ENCODE measurements around a stretch of chr16.

GRCh38 chr16:80076986-80077326 lies 463.8 kb upstream of the DYNLRB2 start:
- PRO-cap, result no peak

- PRO-cap, result no peak
Observed at GRCh38 chr16:80265616-80265901, 275.2 kb upstream of the DYNLRB2 start.

GRCh38 chr16:80656572-80656864 lies 115.7 kb downstream of the DYNLRB2 start:
- PRO-cap, result no peak

DNA sequence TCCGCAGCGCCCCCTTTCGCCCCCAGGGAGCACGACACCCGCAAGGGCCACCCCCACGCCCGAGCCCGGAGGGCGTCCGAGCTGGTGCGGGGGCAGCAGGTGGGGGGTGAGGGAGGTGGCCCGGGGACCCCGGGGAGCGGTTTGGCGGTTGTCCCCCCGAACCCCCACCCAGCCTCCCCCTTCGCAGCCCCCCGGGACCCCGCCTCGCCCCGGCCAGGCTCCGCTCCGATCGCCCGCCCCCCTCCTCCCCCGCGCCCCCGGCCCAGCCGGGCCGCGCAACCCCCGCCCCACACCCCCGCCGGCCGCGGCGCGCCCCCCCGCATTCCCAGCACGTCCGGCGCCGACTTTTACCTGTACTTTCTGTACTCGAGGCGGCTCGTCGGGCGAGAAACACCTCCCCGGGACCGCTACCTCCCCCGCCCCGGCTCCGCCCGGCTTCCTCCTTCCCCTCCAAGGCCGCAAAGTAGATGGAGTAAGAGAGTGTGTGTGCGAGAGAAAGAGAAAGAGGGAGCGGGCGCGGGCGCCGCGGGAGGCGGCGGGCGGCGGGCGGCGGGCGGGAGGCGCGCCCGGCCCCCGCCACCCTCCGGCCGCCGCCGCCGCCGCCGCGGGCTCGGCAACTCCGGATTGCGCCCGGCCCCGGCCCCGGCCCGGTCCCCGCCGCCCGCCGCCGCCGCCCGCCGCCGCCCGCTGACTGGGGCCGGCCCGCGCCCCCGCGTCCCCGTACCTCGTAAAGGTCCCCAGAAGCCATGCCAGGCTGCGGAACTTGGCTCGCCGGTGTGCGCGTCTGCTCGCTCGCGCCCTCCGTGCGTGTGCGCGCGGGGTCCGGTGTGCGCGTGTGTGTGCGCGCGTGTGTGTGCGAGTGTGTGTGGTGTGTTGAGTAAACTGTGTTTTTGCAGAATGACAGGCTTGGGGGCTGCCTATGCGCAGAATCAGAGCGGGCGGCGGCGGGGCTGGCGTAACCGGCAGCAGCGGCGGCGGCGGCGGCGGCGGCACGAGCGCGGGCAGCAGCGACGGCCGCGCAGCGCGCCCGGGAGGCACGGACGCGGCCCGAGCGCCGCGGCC lies 641 bp downstream of the CDYL2 start:
- PRO-cap, result unidirectional peak, plus-strand start at position 528 of the sequence; bidirectional peak, plus-strand start at position 926 of the sequence, minus-strand start at position 689 of the sequence

- PRO-cap, result no peak
Observed at GRCh38 chr16:81042050-81042725, 6.5 kb downstream of the ATMIN start.

- PRO-cap, result no peak
Observed at GRCh38 chr16:81141361-81141613, 45.1 kb upstream of the GCSH start.

GRCh38 chr16:81357746-81358300 lies 43.1 kb downstream of the GAN start:
- PRO-cap, result no peak

DNA sequence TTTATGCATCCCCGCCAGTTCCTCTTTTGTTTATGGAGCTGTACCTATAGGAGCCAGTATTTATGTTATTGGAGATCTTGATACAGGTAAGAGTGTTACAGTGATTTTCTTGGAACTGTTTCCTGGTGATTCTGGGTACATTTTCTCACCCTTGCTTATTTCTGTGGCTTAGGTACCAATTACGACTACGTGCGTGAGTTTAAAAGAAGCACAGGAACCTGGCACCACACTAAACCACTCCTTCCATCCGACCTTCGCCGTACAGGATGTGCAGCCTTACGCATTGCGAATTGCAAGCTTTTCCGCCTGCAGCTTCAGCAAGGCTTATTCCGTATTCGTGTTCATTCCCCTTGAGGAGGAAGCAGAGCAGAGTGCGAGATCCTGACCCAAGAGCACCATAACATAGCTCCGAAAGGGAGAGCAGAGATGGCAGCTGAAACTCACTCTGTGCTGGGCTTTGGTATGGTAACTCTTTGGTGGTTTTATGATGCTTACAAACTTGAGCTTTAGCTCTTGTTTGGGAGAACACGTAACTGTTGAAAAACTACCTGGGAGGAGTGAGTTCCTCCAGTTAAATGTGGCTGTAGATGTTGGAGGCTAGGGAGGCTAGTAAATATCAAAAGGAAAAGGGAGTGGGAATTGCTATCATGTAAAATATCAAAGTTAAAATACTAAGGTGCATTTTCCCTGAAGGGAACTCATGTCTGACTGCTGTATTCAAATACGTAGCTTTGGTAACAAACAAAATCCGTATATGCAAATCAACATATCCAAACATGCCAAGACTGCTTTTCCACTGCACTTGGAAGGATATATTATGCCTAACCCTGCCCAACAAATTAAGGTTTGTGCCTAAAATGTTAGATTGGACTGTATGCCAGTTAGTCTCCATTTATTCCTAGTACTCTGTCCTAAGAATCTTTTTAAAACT lies 62.7 kb downstream of the GAN start:
- PRO-cap, result no peak

- PRO-cap, result no peak
Observed at GRCh38 chr16:81407161-81407653, 37.4 kb upstream of the CMIP start.

GRCh38 chr16:81446028-81446923 lies 1.7 kb downstream of the CMIP start:
- PRO-cap, result bidirectional peak, plus-strand start at chr16:81446895, minus-strand start at chr16:81446750

DNA sequence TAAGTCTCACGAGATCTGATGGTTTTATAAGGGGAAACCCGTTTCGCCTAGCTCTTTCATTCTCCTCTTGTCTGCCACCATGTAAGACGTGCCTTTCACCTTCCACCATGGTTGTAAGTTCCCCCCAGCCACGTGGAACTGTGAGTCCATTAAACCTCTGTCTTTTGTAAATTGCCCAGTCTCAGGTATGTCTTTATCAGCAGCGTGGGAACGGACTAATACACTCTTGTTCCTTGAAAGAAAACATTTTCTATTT lies 6.6 kb downstream of the CMIP start:
- PRO-cap, result no peak

DNA sequence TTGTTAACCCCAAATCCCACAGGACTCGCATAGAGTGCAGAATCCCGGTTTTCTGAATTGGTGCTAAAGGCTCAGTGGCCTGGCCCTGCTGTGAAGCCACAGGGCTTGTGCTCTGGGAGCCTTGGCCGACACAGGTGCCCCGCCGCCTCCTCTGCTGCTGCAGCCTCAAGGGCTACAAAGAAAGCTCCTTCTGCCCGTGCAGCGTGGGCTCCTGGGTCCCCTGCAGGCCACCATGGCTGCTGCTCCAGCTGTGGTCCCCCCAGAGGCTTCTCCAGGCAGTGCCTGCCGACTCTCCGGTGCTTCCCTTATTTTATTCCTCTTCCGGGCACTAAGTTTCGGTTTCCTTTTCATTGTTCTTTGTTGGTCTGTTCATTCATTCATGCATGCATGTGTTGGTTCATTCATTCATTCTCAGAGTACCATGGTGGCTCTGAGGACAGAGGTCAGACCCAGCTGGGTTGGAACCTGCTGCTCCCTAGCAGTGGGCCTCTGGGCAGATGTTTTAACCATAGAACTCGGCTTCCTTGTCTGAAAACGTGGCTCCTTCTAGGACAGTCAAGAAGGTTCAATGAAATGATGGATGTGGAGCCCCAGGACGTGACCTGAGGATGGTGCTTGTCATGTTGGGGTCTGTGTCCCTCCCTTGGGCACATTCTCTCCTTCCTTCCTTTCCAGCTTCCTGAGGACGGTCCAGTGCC lies 53.2 kb downstream of the CMIP start:
- PRO-cap, result no peak

DNA sequence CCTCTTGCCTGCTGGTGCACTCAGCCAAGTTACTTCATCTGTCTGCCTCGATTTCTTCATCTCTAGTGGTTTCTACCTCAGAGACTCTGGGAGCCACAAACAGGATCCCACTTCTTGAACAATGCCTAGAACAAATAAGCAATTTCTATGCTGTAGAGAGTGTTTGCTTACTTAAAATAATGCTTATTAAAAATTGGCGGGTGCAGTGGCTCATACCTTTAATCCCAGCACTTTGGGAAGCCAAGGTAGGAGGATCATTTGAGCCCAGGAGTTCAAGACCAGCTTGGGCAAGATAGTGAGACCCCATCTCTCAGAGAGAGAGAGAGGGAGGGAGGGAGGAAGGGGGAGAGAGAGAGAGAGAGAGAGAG lies 75.6 kb downstream of the CMIP start:
- PRO-cap, result no peak

DNA sequence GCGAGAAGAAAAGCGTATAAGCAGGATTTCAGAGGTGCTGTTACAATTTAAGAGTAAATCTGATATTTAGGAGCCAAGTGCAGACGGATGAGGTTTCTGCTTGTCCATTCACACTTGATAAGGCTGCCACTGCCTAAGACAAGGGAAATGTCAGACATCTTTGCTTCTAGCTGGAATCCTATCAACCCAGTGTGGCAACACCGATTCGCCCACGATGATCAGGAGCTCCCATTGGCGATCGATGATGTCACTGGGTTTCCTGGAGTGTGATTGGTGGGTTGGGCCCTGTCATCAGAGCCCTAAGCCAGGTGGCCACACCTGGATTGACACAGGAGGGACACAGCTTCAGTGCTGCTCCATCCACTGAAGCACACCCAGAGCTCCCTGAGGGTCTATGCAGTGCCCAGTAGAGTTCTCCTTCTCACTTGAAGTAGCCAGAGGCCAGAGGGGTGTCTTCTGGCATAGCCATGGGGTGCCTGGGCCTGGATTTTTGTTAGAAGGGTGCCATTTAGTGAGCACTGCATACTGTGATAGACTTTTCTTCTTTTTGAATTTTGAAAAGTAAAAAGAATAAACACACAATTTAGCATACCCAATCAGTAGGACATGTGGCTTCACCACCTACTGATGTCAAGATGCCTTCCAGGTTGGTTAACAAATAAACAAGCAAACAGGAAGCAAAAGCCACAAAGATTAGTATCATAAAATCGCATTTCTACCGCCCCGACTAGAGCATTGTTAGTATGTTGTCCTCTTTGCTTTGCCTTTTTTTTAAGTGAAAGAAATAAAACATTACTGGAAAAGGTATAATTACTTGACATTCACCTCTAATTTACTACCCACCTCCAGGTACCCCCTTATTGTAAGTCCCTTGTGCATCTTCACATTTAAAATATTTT lies 77.6 kb downstream of the CMIP start:
- PRO-cap, result no peak

DNA sequence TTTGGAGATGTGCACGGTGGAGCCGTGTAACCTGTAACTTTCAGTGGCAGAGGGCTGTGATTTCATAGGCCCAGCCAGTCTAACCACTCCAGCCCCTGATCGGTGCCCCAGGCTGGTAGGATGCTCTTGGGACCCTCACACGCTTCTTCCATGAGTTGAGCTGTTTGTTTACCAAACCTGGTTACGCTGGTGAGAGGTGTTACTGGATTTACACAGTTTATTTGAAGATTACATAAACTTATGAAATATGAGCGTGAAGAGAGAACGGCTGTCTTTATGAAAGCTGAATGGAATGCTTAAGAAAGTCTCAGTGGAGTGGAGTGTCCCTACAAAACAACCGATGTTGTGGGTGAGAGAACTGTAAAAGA lies 96.7 kb downstream of the CMIP start:
- PRO-cap, result no peak

DNA sequence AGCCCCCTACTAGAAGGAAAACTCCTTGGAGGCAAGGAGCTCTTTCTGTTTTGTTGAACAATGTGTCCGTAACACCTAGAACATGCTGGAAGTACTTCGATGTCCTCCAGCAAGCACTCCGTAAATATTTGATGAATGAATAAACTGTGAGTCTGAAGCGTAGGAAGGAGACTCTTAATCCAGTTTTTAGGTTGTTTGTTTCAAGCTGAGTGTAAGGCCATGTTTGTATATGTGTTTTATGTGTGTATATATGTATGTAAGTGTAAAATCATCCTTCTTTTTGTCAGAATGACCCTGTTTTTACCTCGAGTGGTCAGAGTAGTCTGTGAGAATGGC lies 139.6 kb downstream of the CMIP start:
- PRO-cap, result no peak

- PRO-cap, result no peak
Observed at GRCh38 chr16:81618399-81619128, 160.5 kb upstream of the PLCG2 start.

GRCh38 chr16:81663994-81664619 lies 115.0 kb upstream of the PLCG2 start:
- PRO-cap, result no peak

GRCh38 chr16:81695345-81696132 lies 83.6 kb upstream of the PLCG2 start:
- PRO-cap, result no peak

DNA sequence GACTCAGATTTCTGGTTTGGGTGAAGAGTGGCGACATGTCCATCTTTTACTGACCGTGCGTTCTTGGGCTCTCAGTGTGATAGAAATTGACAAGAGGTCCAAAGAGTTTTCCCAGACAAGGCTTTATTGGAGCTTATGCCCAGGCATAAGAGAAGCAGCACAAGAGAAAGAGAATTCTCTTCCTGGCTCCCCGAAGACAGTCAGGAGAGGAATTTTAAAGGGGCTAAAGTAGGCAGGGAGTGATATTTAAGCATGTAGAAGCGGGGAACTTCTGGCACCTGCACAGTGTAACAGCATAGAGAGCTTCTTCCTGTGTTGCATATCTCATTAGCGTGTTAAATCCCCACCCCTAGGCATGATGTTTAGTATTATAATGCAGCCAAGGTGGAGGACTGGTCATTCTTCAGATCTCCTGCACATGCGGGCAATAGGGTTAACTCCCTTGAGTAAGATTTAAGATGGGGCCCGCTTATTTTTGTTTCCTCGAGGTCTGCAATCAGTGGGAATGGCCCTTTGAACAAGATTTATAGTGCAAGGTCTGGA lies 71.4 kb downstream of the PLCG2 start:
- PRO-cap, result no peak

Data from ileum (tissue), 1 donor.